Melanocyte of skin (primary cell): ENCODE measurements around a stretch of chr15.

GRCh38 chr15:60843894-60844374 is 365.0 kb upstream of the ICE2 start:
- CAGE, long polyA plus RNA, 2 experiments, result no peak in any of the 2 experiments

- CAGE, long polyA plus RNA, 2 experiments, result no peak in any of the 2 experiments
Observed at GRCh38 chr15:60872720-60873661, 356.1 kb downstream of the RORA start.

- CAGE, long polyA plus RNA, 2 experiments, result no peak in any of the 2 experiments
Observed at GRCh38 chr15:60995071-60995730, 233.9 kb downstream of the RORA start.

DNA sequence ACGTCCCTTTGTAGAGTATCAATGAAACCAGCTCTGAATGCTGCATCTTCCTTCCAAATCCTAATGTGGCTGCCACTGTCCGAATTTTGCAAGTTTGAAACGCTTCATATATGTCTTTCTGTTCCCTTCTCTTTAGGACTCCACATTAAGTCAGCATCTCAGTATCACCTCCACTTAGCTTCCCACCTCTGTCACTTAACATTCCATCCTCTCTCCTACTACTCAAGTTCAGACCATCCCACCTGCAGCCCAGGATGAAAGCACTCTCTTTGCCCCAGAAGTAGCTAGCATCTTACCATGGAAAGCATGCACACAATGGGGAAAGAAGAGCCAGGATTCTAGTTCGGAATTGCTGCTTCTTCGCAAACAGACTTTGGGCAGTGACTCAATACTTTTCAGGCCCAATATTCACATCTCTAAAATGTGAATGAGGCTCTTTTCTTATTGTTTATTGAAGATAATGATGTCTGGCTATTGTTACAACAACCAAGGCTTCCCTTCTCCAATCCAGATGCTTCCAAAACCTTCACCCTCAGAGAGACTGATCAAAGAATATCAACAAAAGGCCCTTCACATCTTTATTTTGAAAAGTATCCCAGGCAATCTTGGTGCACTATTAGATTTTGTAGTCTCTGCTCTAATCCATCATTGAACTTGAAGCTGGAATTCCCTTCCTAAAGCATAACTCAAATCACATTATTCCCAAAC is 208.9 kb downstream of the RORA start:
- CAGE, long polyA plus RNA, 2 experiments, result no peak in any of the 2 experiments

- CAGE, long polyA plus RNA, 2 experiments, result no peak in any of the 2 experiments
Observed at GRCh38 chr15:61098065-61098445, 131.0 kb downstream of the RORA start.

DNA sequence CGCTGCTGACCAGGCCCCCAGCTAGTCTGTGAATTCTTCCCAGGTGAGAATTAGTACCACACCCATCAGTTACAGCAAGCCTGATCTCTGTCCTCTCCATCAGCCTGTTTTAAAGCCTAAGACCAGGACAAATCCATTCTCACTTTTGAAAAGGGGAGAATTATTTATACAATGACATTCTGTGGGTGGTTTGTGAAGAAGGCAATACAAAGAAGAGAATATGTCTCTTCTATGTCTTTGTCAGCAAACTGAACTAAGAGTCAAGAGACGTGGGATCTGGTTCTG is 160.3 kb upstream of the RORA start:
- CAGE, long polyA plus RNA, 2 experiments, result no peak in any of the 2 experiments

- CAGE, long polyA plus RNA, 2 experiments, result no peak in any of the 2 experiments
Observed at GRCh38 chr15:62059296-62059599, 999 bp downstream of the VPS13C start.

DNA sequence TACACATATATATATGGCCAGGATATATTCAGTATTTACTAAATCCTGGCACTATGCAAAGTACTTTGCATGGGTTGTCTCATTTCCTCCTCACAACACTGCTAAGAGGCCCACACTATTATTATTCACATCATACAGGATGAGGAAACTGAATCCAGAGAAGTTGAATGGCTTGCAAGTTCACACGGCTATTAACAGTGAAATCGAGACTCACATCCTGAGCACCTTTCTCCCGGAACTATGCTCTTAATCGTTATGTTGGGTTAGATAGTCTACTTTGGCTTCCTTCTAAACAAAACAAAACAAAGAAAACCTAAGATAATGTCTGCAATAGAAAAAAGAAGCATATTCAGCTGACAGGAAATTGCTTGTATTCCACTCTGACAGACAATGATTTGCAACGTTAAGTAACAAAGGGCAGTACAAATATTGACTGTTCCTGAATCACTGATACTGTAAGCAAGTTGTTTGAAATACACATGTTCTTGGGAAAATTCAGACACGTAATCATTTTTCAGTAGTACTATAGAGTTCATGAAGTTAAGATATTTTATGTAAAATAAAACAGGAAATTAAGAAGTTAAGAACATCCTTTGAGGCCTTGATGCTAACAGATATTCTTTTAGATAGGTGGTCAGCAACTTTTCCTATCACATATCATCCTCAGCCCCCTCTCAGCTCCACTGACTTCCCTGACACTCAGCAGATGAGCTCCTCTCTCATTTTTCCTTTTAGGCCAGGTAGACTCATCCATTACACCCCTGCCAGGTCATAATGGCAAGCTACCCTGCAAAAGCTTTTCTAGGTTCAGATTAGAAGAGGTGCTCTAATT is 40.7 kb downstream of the C2CD4B start:
- CAGE, long polyA plus RNA, 2 experiments, result no peak in any of the 2 experiments

DNA sequence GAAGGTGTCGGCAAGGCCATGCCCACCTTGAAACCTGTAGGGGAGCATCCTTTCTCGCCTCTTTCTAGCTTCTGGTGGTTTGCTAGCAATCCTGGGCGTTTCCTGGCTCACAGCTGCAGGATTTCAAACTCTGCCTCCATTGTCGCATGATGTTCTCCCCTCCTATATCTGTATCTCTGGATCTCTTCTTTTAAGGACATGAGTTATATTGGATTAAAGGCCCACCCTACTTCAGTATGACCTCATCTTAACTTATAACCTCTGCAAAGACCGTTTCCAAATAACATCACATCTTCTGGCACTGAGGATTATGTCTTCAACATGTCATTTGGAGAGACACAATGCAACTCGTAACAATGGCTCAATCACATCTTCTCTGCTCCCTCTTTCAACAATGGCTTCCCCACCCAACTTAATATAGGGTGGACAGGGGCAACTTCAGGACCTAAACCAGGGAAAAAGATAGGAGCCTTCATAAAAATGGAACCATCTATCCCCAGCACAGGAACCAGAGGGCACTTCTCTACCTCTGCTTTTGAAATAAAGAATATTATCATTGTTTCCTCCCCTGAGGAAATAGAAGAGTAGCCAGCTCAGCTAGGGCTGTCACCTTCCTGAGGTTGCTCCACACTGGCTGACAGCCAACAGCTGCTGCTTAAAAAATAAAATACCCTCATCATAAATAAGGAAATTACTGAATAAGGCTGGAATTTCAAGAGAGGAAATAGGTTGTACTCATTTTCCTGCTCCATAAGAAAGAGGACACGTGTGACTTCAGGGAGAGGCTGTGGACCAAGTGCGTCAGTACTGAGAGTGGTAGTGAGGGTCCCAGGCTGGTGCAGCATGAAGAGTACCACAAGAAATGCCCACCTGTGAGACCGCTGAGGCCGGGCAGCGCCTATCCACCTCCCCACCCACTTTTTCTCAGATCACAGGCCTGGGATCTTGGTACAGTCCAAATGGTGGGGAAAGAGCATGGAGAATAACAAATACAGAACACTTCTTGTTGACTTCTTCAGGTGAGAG is 7.9 kb upstream of the C2CD4B start:
- CAGE, long polyA plus RNA, 2 experiments, result no peak in any of the 2 experiments

- CAGE, long polyA plus RNA, 2 experiments, result no peak in any of the 2 experiments
Observed at GRCh38 chr15:62389630-62390242, 614 bp upstream of the TLN2 start.

DNA sequence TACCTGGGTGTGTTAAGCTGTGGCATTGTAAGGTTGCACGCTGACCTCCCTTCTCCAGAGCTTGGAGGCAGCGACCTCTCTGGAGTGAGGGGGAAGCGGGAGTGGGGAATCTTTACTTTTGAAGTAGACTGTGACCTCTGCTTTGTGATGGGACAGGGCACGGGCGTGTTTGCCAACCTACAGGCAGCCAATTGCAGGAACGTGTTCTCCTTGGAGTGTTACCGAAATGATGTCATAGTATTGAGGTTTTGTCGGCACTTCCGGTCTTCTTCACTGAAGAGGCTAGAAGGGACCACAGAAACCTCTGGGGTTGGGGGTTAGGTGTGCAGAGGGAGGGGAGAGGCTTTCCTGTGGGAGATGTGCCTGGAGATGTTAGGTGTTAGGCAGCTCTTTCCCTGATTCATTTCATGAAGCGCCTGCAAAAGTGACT is 2.1 kb downstream of the TLN2 start:
- CAGE, long polyA plus RNA, 2 experiments, result no peak in any of the 2 experiments

DNA sequence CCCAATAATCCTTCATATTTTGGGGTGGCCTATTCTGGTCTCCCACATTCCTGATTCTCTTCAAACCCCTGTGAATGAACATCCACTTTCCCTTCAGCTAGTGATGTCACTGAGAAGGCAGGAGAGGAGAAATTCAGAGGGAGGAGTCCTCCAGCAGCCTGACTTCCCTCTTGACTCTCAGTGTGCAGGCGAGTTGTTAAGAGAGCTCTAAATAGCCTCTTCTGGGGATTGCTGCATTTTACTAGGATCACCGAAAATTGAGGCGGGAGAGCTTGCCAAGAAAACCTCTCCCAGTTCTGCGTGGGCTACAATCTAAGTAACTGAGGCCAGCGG is 168.6 kb downstream of the TLN2 start:
- CAGE, long polyA plus RNA, 2 experiments, result no peak in any of the 2 experiments

DNA sequence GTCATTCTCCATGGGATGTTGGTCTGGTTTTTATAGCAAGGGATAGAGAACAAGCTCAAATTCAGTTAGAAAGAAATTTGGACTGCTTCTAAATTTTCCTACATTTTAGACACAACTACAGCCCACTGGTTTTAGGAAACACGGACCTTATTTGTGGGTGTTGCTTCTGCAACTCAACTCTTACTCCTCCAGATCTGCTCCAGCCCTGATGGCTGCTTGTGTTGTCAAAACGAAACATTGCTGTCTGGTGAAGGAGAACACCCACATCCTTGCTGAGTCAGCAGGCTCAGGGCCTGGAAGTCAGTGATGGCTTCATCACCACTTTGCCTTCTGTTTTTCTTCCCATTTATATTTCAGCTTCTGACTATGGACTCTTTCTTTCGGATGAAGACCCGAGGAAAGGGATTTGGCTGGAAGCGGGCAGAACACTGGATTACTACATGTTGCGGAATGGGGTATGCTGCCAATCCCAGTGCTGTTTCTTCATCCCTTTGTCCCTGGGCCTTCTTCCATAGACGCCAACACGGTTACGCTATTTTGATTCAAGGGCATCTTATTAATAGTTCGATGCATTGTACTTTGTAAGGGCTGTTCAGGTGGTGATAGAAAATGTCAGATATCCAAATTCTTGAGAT is 259.5 kb downstream of the TLN2 start:
- CAGE, long polyA plus RNA, 2 experiments, result no peak in any of the 2 experiments

DNA sequence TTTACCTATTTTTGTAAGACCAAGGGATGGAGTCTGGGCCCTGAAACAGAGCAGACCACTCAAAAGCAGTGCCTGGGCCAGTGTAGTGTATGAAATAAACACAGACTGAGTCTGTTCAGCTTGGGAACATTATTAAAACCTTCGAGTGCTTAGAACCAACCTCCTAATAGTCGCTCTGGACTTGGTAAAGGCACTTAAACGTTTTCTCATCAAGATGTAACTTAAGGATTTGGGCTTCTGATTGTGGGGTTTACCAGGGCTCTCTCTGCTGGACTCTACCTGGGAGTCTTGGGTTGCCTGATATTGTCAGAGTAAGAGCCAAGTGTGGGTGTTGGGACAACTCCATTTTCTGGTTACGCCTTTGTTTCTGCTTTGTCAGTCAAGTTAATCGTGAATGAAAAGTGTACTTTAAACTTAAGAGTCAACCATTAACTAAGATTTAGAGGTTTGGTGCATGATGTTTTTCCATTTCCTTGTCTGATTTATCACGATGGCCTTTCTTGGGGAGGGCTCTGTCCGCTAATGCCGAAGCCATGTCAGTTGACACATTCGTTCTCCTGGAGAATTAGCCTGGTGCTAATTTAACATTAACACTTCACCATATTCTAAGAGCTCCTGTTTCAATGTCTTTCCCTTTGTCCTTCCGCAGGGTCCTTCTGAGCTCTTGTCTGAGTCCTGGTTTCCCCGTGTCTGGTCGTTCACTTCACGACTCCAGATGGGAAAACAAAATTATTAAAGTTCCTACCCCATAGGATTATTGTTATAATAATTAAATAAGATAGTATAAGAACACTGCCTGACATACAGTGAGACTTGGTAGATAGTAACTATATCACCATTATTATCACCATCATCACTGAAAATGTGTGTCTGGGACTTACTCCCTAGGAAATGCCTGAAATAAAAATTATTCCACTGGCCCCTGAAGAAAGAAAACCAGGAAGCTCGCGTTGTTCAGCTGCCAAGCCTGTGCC is 220.8 kb upstream of the TPM1 start:
- CAGE, long polyA plus RNA, 2 experiments, result no peak in any of the 2 experiments

DNA sequence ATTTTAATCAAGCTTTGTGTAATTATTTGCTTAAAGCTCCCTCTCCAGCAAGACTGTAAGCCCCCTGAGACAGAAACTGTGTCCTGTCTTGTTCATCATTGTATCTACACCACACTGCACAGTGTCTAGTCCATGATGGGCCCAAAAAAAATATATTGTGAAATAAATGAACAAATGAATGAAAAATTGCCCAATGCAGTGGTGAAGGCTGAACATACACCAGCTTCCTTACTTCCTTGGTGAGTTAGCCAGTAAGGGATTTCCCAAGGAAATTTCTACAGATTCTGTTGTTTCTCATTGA is 154.6 kb upstream of the TPM1 start:
- CAGE, long polyA plus RNA, 2 experiments, result no peak in any of the 2 experiments

DNA sequence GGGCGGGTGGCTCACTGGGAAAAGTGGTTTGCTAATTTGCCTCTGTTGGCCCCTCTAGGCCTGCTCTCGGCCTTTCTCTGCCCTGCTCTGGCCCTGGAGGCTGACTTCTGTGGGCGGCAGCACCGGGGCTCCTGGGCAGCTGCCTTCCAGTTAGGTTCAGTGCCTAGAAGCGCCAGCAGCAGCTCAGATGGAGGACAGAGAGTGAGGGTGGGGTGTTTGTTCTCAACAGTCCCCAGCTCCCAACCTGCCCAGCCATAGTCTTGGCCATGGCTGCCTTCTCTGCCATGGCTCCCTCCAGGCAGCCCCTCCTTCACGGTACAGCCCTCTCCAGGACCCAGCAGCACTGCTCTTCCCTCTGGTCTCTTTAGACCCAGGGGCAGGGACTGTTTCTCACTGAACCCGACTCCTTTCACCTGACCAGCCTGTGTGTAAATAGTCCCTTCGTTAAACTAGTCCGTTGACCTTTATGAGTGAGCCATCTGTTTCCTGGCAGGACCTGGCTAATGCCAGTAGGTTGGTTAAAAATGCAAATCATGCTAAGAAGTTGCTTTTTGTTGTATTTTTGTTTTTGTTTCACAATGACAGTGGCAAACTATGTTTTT is 107.0 kb upstream of the TPM1 start:
- CAGE, long polyA plus RNA, 2 experiments, result no peak in any of the 2 experiments

GRCh38 chr15:63011141-63011838 is 31.3 kb upstream of the TPM1 start:
- CAGE, long polyA plus RNA, 2 experiments, result no peak in any of the 2 experiments

DNA sequence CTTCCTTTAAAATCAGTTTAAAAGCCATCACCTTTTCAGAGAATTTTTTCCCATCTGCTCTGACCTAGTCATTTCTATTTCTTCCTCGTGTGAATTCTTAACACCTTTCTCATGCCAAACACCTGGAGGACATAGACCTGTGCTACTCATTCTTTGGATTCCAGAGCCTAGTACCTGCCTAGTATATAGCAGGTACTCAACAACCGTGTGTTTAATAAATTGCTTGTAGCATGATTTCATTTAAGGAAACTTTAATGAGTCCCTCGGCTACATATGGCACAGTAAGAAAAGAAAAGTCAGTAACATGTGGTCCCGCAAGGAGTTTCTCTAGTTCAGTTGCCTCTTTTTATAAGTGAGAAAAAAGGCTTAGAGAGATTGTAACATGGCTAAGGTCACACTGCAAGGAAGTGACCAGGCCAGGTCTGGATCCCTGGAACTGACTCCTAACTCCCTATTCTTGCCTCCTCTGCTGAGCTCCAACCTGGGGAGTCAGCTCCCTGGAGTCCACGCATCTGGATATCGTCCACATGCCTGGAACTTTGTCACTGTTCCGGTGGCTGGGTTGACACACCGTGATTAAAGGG is 1.9 kb upstream of the TPM1 start:
- CAGE, long polyA plus RNA, 2 experiments, result no peak in any of the 2 experiments

GRCh38 chr15:63049669-63050505 is 7.3 kb downstream of the TPM1 start:
- CAGE, long polyA plus RNA, 2 experiments, result no peak in any of the 2 experiments

DNA sequence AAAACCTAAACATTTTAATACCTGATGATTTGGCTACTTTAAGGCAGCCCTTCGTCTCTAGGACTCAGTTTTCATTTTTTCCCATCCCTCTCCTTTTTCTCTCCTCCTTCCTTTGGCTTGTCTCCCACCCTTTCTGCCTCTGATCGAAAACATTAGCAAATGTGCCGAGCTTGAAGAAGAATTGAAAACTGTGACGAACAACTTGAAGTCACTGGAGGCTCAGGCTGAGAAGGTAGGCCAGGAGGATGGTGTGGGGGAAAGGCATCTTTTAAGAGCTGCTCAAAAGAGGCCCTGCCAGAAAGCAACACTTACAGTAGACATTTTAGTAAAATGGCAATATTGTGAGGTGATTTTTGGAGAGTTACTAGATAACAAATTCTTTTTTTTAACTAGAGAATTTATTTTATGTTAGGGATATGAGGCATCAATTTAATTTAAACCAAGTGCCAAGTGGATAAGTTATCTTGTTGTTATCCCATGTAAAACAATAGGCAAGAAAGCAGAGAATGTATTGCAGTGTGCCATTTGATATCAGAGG is 19.1 kb downstream of the TPM1 start:
- CAGE, long polyA plus RNA, 2 experiments, result no peak in any of the 2 experiments